Jurkat, Clone E6-1 (cell line): ENCODE measurements around a stretch of chr11.

DNA sequence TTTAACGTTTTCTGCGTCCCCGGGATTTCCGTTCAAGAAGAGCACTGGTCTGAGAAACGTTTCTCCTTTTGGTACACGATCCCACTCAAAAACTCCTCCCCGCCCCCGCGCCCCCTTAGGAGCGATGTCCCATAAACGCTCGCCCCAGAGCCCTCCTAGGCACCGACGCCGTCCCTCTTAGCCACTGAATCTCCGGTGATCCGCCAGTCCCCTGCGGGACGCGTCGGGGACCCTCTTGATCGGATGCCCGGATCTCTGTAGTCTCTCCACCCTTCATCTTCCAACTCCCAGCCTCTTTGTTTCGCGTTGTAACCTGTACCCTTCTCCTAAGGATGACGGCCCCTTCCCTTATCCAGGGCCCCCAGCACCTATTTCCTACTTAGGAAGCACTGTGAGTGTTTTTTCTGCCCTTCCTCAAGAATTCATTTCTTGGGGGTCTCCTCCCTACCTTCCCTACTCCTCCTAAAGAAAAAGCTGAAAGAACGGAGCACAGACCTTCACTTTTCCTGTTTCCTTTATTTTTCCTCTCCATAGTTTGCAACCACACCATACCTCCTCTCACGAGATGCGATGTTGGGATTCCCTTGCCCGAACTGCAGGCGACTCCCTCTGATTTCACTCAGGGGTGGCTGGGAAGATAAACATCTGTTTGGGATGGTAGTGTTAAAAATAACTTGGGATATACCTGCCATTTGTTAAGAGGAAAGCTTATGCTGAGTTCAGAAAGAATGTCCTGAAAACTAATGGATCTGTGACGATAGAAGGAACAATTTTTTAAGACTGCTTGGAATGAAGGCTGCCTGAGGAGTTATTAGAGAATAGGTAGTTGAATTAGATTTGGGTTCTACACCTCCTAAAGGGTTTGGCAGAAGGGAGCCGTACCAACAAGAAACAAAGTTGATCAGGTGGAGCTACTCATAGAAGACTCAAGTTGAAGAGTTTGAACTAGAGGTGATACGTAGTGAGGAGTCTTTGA lies 590 bp downstream of the FAM118B start:
- RRBS: 2% methylated on average over 8 of the region's 34 CpGs

DNA sequence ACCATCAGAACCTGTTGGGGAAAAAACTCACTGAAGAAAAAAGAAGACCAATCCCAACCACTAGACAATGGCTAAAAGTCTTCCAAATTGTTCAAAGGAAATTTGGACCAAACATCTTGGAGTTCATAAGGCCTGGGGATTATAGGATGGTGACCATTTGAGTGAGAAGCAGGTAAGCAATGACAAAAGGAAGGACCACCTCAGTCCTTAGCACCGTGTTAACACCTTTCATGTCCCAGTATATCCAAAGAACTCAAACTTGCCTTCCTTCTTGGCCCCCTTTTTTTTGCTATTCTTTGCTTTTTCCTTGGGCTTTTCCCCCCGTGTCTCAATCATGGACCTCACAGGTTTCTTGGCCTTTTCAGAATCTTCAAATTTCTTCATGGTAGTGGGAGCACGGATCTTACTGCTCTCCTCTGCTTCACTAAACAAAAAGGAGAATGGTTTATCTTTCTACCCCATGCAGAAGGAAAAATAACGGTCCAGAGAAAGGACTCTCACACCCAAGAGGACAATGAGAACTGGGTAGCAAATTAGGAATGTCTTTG lies 1.7 kb downstream of the SRPRA start:
- RRBS: no CpG with 5 or more reads among the region's 4 CpGs

DNA sequence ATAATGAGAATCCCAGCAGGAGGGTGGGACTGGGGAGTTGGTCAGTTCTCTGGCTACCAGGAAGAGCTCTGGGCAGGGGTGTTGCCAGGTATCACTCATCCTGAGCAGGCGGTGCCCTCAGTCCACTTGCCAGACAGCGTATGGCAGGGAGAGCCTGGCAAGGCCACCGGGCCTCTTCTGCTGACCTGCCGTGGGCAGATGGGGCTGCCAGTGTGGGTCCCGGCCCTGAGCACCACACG lies 22.2 kb downstream of the DCPS start:
- RRBS: 68% methylated on average over 3 of the region's 6 CpGs

GRCh38 chr11:126336139-126336477 lies 19.4 kb upstream of the ST3GAL4 start:
- RRBS: no CpG with 5 or more reads among the region's 6 CpGs

DNA sequence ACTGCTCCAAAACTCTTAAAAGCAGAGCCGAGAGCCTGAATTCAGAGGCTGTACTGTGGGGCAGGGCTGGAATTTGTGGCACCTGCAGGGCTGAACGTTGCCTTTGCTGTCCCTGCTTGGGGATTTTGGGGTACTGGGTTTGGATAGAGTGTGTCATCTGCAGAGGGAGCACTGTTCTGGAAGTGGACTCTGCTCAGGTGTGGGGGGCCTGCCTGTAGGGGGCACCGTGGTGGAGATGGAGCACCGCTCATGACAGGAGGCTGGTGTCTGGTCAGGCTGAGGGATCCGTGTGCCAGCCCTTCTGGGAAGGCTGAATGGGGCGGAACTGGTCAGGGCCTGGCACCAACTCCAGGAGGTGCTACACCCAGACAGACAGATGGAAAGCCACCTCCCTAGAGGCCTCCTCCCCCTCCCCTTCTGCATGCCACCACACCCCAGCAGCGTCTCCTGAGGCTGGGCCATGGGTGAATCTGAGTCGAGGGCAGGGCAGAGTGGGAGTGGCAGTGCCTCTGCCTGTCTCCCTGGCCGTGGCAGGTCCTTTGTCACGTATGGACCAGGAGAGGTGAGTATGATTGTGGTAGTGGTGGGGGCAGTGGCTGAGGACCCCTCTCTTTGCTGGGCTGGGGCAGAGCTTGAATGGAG lies 11.5 kb downstream of the ST3GAL4 start:
- RRBS: no CpG with 5 or more reads among the region's 10 CpGs

- RRBS: no CpG with 5 or more reads among the region's 13 CpGs
Observed at GRCh38 chr11:126386276-126387152, 31.0 kb downstream of the ST3GAL4 start.

DNA sequence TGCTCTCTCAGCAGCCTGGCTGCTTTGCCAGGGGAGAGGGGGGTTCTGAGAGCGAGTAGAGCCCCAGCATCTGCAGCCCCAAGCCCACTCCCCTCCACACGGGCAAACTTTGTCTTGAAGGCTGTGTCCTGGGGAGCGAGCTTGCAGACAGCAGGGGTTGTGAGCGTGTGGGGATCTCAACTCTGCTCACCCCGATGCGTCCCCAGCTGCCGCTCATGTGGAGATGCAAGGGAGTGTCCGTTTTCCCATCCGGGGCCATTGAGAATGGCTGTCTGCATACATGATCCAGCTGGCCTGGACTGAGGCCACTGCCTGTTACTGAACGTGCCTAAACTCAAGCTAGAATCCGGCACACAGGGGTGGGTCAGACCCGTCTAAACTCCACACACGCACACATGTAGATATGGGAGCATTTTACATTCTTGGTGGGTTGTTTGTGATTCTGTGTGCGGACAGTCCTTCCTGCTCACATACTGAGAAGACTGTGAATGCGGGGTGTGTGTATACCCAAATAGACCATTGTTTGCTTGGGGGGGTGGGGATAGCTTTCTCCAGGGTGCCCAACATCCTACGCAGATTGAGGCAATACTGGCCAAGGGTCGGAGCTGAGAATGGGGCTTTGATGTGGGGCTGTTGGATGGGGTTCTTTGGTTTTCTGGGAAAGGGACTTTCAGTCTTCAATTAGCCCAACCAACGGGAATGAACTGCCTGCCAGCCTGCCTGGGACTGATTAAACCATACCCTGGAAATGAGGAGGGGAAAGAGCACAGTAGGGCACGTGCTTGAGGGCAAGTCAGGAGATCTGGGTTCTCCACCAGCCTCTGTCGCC lies 60.3 kb downstream of the ST3GAL4 start:
- RRBS: 100% methylated on average over 1 of the region's 20 CpGs

DNA sequence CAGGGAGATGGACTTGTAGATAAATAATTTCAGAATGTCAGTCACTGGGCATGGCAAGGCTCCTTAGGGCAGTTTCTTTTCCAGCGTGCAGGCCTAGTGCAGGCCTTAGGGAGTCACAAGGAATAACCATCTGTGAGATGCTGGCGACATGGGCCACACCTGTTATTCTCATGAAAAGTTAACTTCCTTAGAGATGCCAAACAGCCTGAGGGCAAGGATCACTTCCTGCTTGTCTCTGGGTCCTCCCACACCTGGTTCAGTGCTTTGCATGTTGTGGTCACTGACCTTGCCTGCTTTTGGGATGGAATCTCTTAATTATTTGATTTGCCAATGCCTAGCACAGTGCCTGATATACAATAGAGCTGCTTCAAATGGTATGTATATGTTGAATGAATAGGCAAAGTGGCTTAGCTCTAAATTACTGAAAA lies 70.7 kb downstream of the ST3GAL4 start:
- RRBS: no CpG with 5 or more reads among the region's 2 CpGs

DNA sequence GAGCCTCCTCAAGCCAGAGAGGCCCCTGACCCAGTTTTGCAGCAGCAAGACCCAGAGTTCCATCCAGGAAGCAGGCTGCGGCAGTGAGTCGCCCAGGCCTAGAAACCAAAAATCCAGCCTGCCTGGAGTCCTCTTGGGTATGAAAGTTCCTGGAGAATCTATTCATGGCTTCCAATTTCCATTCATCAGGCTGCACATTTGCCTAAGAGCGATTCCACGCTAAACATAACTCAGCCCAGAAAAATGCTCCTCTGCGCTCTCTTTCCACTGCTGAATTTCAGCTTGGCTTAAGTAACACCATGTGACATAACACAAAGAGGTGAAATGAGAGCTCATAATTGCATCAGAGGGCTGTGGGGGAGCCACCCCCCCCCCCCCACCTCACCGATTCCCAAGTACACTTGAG lies 71.0 kb downstream of the KIRREL3 start:
- RRBS: no CpG with 5 or more reads among the region's 6 CpGs

GRCh38 chr11:127363397-127363806 lies 362.8 kb upstream of the KIRREL3 start:
- RRBS: no CpG with 5 or more reads among the region's 18 CpGs

- RRBS: no CpG with 5 or more reads among the region's 12 CpGs
Observed at GRCh38 chr11:128422414-128423147, 164.8 kb downstream of the ETS1 start.

DNA sequence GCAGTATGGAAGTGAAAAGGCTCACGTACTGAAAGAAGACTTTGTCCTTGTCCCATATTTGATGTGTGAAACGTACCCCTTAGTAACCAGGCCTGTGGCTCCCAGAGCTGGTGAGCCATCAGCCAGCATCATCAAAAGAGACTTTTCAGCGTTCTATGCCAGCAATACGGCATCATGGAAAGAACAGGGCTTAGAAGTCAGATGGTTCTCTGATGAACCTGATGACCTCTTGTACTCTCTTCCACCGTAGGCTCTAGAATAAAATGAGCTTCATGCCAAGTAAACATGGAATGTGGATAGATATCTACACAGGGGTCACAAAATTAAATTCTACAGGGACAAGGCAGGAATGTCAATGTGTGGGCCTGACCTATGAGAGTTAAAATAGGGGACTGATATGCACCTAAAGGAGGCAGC lies 130.8 kb downstream of the ETS1 start:
- RRBS: no CpG with 5 or more reads among the region's 5 CpGs

GRCh38 chr11:128473634-128474376 lies 113.6 kb downstream of the ETS1 start:
- RRBS: no CpG with 5 or more reads among the region's 7 CpGs

DNA sequence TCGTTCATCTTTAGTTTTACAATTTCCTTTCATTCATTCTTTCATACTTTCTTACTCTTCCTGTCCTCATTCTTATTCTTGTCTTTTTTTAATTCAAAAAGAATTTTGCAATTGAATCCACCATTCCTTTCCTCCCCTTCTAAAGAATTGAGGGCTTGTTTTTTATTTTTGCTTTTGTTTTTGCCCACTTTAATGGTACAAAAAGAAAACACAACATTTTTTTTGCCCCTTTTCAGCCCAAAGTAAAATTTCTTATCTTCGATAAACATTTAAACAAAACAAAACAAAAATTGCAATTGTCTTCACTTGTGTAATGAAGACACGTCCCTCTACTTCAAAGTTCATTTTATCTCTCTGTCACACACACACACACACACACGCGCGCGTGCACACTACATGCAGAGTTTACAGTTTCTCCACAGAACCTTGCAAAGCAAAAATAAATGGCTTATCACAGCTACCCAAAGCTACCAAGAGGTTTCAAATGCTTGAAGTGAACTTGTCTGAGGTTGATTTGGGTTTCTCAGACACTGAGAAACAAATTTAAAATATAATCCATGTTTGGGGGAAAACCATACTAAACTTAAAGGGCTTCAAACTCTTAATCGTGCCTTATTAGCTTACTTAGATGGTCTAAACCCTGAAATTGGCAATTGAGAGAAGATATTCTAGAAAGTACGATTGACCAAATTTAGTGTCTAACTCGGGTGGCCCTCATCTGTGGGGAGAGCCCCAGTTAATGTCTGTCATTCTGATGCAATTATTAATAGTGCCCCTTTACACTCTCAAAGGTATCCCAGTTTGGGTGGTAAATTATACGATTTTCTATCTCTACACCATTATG lies 72.2 kb downstream of the ETS1 start:
- RRBS: no CpG with 5 or more reads among the region's 11 CpGs

DNA sequence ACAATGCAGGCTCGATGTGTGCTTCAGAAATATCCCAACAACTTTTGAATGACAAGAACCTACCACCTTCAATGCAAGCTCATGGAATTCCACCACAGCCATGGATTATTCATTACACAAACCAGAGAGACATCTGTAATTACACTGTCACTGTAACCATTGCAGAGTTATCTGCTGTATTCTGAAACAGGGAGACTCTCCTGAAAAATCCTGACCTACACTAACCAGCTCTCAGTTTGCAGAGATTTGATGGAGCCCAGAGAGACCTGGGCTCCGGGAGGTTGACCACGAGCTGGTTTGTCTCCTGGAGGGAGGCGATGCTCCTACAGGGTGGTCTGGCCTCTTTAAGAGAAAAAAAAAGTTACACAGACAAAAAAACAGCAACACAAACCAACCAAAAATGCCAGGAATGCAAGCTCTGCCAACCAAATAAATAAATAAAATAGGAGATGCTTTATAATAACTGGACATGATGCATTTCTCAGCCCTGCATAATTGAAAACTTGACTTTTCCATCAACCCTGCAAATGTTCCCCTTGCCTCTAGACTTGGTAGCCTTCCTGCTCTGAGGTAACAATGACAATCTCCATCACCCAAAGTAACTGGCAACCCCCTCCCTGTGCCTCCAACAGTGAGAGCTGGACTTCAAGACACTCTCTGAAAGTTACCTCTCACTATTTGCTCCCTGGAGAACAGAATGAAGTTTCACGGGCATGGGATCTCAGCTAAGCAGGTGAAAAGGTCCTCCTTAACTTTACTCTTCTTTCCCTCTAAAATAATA lies 69.7 kb downstream of the ETS1 start:
- RRBS: no CpG with 5 or more reads among the region's 5 CpGs

- RRBS: no CpG with 5 or more reads among the region's 8 CpGs
Observed at GRCh38 chr11:128568050-128568607, 19.2 kb downstream of the ETS1 start.

GRCh38 chr11:128580585-128581064 lies 6.7 kb downstream of the ETS1 start:
- RRBS: no CpG with 5 or more reads among the region's 3 CpGs

DNA sequence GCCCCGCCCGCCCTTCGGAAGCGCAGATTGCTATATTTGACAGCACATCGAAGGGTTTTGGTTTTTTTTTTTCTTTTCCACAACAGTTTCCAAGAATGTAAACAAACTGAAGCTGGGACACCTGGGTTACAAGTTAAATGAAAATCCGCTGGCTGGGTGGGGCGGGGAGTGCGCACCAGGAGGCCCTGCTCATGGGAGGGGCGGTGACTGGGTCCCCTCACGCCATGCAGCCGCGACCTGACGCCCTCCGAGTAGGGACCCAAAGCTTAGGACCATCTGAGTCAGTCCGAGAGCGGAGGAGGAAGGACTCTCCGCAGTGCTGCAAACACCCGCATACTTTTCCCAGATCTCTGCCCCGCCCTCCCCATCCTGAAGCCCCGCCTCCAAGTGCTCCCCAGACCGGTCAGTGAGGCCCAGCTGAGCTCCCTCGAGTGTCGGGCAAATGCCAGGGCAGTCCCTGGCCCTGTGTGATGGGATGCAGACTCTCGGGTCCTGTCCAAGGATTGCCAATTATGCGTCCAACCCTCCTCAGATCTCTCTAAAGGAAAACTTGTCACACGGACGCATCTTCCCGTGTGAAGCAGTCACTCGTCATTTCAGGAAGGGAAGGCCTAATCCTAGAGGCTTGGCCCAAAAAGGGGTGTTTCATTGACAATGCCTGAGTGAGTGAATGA lies 6.5 kb upstream of the FLI1 start:
- RRBS: no CpG with 5 or more reads among the region's 29 CpGs

GRCh38 chr11:128692574-128693201 lies 1.2 kb upstream of the FLI1 start:
- RRBS: 86% methylated on average over 11 of the region's 42 CpGs

GRCh38 chr11:128705338-128706011 lies 11.6 kb downstream of the FLI1 start:
- RRBS: no CpG with 5 or more reads among the region's 8 CpGs